Tongue (tissue), 2 donors: ENCODE data around the genes SLC22A8, SLC22A24, PLAAT5 and LGALS12.

DNA sequence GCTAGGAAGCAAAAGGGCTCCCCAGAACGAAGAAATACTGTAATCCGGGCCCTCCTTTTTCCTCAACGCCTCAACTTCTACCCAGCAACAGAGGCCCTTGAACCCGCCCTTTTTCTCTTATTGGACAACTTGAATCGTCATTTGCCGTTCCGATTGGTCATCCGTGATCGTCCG, 457 bp upstream of the HNRNPUL2 start:
- RAMPAGE, long total RNA, result no peak

DNA sequence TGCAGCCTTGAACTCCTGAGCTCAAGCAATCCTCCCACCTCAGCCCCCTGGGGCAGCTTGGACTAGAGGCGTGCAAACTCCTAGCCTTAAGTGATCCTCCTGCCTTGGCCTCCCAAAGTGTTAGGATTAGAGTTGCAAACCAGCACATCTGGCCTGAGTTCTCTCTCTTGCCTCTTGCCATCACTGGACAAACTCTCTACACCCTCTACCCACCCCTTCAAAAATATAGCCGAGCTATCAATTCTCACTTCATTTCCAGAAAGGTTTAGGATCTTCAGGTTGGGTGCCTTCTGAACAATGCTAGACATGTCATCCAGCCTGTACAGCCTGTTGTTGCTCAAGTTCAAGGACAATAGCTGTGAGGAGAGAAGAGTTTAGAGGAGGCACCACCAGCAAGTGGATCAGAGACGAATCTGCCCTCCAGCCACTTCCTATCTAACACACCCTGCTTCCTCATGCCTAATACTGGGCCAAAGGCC, 4.4 kb downstream of the NXF1 start:
- RAMPAGE, long total RNA, result no peak

DNA sequence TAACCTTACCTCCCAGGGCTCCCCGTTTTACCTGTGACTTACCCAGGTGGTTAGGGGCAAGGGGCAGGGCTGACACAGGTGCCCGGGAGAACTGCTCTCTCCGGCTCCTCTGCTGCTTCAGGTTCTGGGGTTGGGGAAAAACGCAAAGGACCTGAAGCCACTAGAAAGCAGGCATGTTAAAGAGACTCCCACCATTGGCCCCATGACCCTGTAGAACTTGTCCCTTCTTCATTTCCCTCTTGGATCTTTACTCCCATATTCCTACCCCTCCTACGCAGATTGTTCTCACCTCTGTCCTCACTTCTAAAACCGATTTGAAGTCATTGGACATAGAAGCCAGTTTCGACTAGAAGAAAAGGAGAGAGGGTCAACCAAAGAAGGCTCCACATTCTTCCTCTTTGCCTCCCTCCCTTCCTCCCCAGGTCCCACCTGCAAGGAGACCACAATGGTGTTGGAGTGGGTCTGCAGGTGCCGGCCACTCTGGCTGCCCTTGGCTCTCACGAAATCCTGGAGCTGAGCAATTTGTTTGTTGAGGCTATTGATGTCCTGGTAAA, 6.8 kb downstream of the STX5 start:
- RAMPAGE, long total RNA, result no peak

GRCh38 chr11:62838749-62839438, 496 bp downstream of the WDR74 start:
- RAMPAGE, long total RNA, result no peak

GRCh38 chr11:62853617-62854179, 14.3 kb upstream of the WDR74 start:
- RAMPAGE, long total RNA, result no peak

DNA sequence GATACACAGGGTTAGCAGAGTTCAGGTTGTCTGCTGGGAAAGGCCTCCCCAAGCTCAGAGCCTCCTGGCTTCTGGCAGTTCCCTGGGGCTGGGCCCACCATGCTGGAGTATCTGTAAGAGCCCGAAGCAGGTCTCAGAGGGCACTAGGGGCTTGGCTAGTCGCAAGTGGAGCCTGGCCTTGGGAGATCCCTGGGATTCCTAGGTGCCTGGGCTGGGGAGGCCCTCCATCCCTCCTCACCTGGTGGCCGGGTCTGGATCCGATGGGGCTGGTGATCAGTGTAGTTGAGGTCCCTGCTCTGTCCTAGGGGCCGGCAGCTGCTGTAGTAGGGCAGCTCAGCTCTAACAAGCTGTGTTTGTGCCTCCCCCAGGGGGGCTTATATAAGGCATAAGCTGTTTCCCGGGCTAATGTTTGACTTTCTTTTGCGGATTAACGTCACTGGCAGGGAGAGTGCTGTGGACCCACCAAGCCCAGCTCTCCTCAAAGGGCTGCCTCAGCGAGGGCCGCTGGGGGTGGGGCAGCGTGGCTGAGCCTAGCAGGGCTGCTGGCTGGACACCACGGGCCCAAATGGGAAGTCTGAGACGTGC, at the start of gene SLC22A8:
TSS of gene SLC22A8 (minus strand) at position 351 of the 585 bp plus-strand sequence.
- RAMPAGE, long total RNA, result no peak

GRCh38 chr11:63143984-63144377, at the start of gene SLC22A24:
Gene SLC22A24 (minus strand): TSS chr11:63144221.
- RAMPAGE, long total RNA, result no peak

DNA sequence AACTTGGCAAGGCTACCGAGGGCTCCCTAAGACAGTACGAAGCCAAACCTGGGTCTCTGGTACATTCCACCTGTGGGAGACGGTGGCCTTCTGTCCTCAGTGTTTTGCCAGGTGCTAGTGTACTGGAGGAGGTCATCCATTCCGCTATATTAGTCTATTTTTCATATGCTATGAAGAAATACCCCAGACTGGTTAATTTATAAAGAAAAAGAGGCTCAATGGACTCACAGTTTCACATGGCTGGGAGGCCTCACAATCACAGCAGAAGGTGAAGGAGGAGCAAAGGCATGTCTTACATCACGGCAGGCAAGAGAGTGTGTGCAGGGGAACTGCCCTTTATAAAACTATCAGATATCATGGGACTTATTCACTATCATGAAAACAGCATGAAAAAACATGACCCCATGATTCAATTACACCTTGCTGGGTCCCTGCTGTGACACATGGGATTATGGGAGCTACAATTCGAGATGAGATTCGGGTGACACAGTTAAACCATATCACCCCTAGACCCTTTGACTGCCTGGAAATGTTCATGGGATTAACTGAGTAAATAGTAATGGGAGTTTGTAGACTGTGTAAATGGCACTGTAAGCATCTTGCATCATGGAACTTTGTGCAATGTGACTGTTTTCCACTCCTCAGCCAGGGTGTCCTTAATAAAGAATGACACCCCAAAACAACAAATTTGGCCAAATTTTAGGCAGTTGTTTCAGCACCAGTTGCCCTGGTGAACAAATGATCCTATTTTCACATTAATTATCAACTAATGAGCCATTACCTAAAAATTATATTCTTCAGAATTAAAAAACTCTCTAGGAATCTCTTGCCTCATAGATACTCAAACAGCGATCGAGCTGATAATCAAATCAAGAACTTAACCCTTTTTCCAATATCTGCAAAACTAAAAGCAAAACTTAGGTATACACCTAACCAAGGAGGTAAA, 7.8 kb upstream of the SLC22A25 start:
- RAMPAGE, long total RNA, result no peak

DNA sequence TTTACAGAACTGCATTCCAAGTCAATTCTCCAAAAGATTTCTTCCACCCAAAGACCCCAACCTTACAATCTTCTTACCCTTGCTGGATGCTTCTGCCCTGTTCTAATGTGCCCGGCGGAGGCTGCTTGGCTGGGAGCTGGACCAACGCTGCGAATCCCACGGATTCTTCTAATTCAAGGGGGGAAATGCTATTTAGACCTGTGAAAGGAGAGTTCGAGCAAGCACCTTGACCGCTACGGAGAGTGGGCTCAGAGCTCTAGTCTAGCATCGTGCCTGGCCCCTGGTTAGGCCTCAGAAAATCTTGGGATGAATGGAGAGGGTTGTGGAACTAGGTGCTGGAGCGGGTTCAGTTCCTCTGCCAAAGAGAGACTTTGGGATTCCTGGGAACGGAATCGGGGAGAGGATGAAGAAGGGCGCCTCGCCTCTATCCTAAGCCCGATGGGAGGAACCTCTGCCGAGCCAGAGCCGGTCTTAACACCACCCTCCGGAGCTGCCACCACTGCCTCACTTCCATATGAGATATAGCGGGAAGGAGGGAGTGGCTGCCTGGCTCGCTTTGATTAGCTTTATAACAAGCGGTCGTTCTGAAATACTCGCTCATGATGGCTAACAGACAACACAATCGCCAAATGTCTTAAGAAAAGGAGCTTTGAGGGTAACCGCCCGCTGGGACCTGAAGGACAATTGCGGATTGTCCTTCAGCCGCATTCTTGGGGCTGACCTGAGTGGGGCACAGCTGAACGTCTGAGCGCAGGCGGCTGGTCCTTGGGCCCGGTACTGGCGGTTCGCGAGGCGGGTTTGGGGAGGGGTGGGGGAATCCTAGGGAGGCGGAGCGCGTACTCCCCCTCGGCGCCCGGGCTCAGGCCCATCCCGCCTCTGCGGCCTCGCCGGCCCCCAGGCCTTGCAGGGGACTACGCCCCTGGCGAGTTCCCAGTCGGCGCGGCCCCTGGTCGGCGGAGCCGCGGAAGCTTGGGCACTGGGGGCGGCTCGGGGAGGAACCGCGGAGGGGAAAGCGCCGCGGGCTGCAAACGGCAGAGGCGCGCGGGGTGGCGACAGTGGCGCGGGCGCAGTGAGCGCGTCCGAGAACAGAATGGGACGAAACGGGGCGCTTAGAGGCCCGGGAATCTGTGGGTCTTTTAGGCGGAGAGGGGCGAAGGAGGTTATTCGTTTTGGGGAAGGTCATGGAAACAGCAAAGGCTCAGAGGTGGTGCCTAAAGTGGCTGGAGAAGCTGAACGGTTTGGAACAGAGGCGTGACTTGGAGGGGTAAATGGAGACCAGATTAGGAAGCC, at the start of gene PLAAT5:
TSS of gene PLAAT5 (minus strand) at position 1,002 of the 1,290 bp plus-strand sequence.
- RAMPAGE, long total RNA, result no peak

DNA sequence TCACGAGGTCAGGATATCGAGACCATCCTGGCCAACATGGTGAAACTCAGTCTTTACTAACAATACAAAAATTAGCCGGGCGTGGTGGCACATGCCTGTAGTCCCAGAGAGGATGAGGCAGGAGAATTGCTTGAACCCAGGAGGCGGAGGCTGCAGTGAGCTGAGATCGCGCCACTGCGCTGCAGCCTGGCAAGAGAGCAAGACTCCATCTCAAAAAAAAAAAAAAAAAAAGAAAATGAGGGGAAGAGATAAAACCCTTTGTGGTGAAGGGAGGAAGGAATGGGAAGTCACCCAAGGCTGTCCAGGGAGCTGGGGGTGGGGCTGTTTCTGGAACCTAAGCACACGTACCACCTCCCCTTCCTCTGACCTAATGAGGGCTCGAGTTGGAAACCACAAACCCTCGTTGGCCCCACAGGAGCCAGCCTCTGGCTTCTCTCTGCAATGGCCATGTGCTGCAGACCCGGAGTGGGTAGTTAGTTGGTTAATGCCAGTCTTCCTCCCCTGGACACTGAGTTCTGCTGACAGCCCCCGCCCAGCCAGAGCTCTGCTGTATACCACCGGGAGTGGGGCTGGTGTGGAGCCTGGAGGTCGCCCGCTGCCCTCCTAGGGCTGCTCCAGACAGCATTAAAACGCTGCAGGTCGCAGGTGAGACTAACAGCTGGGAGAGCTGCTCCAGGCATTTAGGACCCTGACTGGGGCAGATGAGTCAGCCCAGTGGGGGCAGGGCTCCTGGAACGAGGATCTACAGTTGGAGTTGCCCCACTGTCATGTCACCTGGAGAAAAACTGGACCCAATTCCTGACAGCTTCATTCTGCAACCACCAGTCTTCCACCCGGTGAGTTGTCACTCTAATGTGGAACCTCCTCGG, at the start of gene LGALS12:
TSS of gene LGALS12 (plus strand) at position 393 of the 869 bp plus-strand sequence.
- RAMPAGE, long total RNA, result no peak

DNA sequence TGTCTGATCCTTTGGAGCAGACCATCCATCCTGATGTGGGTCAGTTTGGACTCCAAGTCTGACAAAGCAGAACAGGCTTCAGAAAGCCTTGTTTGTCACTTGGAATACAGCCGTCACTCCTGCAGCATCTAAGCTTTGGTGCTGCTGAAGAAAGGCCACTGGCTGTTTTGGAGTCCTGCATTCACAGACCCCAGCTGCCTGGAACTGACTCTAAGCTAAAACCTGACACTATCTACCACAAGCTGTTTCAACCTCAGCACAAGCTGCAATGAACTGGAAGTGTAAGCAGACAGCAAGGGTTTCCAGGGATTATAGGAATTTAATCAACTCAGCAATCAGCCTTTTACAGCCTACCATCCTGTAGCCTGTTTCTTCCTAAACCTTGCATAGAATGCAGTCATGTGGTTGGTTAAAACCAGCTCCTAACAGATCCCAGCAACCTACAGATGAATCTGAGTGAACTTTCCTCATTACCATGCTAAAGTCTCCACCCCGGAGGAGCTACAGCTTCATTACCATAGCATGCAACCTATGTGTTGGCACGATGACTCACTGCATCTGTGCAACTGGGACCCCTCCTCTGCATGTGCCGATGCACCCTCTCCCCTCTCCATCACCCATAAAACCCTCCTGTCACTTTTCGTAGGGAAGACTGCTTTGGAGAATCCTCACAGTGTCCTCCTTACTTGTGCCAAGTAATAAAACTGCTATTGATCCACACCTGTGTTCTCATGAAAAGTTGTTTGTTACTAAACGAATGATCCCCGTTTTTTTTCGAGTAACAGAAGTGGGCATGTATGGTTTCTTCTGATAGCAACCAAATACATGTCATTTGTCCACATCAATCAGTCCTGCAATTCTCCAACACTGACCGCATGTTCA, 3.5 kb upstream of the PLAAT4 start:
- RAMPAGE, long total RNA, result no peak

DNA sequence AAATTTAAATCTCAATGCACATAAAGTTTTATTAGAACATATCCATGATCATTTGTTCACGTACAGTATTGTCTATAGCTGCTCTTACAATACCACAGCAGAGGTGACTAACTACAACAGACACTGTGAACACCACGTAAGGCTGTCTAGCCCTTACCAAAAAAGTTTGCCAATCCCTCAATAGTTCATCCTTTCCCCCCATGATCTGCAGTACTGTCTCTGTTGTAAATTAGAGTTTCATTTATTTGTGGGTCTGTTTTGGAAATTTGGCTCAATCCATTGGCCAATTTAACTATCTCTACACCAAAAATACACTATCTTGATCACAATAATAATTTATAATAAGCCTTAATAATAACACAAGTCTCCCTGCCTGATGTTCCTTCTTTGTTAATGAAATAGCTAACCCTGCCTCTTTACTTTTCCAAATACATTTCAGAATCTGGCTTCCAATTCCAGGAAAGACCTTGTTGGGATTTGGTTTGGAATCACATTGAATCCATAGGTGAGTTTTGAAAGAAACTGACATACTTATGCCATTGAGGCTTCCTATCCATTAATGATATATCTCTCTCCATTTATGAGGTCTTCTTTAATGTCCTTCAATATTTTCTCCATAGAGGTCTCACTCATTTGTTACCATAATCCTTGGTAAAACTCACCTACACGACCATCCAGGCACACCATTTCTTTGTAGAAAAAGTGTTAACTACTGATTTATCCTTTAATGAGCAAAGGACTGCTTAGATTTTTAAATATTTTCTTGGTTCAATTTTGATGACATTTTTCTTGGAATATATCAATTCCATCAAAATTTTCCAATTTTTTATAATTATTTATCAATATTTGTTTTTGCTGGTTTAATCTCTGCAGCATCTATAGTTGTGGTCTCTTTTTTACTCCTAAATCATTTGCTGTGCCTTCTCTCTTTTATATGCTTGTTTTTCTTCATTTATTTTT, 6.8 kb upstream of the PLAAT2 start:
- RAMPAGE, long total RNA, result no peak

DNA sequence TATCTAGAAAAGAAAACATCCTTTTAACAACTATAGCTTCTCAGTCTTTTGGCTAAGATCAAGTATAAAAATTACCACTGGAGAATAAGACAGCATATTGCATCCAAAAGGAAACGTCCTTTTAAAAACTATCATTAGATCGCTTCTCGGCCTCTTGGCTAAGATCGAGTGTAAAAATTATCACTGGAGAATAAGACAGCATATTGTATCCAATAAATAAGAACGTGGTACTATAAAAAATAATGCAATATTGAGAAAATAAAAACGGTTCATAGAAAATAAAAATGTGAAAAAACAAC, 14.4 kb upstream of the PLAAT2 start:
- RAMPAGE, long total RNA, result no peak

DNA sequence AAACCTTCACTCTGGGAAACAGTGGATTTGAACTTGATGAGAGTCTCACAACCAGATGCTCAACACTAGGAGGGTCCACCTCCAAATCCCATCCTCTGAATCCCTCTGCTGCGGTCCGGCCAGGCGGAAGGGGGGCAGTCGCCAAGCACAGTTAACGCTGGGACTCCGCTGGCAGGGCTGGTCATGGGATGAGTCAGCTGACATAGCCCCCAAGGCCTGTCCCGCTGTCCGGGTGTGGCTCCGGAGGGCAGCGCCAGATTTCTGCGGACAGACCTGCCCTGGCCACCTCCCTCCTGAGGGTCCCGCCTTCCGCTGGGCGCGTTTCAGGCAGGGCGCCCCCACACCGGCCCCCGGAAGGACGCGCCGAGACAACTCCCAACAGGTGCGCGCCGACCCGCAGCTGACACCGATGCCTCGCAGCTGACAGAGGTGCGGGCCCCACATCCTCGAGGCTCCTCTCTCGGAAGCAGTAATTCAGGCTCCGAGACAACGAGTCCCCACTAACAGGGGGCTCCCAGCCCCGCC, 721 bp downstream of the PLAAT3 start:
- RAMPAGE, long total RNA, result no peak

GRCh38 chr11:63670296-63670642, 907 bp downstream of the ATL3 start:
- RAMPAGE, long total RNA, result no peak

DNA sequence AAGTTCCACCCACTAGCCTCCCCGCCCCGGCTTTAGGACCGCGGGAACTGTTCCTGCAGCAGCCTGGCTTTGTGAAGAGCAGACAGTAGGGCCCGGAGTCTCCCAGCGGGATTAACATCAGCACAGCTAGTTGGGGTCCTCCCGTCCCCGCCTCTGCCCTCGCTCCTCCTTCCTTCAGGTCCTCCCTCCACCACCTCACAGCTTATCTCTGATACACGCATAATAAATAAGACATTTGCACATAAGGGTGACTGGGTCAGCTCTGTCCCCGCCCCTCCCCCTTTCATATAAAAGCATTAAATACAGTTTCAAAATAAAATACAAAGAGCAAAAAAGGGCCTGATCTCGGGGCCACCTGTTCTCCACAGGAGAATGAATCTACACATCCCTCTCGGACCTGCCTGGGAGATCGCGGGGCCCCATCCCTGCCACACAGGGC, 6.5 kb downstream of the ZFTA start:
- RAMPAGE, long total RNA, result no peak

DNA sequence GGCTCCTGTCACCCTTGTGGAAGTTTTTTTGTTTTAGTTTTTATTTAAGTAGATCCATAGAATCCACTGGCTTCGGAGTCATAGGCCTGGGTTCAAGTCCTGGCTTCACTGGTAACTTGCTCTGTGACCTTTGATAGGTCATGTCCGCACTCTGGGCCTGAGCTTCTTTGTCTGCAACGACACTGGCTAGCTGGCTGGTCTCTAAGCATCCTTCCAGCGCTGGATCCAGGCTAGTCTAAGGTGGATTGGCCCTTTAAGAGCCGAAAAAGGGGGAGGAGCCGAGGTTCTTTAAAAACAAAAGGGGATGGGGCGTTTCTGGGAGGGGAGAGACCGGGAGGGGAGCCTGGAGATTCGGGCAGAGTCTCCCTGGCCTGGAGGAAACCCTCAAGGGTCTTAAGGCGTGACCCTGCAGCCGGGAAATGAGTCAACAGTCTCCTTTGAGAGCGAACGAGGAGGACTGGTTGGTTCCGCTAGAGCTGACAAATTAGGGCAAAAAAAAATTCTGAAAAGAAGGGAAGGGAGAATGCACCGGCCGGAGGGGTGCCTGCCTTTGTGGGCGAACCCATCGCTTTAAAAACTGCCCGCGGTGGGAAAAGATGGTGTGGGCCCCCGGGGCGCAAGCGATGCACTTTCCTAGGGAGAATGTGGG, 1.1 kb downstream of the ZFTA start:
- RAMPAGE, long total RNA, result no peak

GRCh38 chr11:63817776-63818359, 4.6 kb downstream of the SPINDOC start:
- RAMPAGE, long total RNA, result no peak

DNA sequence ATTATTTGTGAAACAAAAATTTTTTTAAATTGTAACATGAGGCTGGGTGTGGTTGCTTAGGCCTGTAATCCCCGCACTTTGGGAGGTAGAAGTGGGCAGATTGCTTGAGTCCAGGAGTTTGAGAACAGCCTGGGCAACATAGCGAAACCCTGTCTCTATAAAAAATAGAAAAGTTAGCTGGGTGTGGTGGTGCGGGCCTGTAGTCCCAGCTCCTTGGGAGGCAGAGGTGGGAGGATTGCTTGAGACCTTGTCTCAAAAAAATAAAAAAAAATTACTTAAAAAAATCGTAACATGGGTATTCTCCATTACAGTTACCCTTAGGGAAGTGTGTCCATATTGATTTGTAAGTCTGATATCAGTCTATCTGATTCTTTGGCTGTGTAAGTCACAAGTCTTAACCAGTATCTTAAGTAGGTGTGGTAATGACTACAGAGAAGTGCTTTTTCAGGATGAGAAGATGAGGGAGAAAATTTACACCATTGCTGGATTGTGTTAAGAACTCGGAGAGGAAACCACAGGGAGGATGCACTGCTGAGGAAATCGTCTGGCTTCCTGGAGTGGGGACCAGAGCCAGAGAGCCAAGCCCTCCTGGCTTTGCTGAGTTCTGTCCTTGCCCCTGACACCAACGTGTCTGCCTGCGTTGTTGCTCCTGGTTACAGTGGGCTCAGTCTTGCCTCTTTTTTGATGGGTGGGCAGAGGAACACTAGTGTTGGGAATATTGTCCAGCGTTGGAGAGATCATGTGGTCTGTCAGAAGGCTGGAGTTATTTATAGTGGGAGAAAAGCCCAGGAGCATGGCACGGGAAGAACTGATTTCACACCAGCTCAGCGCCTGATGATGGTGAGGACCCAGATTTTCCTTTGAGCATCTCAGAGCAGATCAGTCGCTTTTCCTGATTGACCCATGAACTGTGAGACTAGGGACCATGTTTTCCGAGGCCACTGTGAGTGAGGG, 29.4 kb downstream of the MARK2 start:
- RAMPAGE, long total RNA, result no peak

- RAMPAGE, long total RNA, result no peak
These were observed 12.1 kb downstream of the RCOR2 start for GRCh38 chr11:63904538-63905492.